ENCODE results near the genes POLR1H, PRR3 and ATAT1.

DNA sequence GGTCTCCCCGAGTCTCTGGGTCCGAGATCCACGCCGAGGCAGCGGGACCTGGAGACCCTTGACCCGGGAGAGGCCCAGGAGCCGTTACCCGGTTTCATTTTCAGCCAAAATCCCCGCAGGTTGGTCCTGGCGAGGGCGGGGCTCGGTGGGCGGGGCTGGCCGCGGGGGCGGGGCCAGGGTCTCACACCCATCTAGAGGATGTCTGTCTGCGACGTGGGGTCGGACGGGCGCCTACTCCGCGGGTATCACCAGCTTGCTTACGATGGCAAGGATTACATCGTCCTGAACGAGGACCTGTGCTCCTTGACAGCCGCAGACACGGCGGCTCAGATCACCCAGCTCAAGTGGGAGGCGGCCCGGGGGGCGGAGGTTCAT is 34.9 kb upstream of the HLA-G start:
- PRO-cap, 2 experiments = no peak in any of the 2 experiments

DNA sequence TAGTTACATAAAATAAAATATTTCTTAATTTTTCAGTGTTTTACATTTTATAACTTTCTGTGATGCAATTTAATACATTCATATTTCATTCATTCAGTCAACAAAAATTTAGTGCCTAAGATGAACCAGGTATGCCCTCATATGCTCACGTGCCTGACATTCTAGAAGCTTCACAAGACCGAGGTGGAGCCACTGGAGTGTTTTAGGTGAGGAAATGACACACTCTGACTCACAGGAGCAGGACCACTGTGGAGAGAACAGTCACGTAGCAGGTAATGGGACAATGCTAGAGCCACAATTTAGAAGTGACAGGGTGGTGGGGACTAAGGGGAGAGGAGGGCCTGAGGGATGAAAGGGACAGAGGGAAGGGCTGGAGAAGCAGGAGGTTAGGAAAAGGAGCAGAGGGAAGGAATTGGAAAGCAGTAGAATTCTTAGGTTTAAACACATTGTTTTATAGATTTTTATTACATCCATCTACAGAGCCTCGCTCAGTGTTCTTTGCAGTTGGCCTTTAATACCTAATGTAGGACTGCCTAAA is 17.6 kb upstream of the HLA-A start:
- PRO-cap, 2 experiments = peak in 1 of 2 experiments; most common plus-strand start position 244 of the sequence (in 1)

DNA sequence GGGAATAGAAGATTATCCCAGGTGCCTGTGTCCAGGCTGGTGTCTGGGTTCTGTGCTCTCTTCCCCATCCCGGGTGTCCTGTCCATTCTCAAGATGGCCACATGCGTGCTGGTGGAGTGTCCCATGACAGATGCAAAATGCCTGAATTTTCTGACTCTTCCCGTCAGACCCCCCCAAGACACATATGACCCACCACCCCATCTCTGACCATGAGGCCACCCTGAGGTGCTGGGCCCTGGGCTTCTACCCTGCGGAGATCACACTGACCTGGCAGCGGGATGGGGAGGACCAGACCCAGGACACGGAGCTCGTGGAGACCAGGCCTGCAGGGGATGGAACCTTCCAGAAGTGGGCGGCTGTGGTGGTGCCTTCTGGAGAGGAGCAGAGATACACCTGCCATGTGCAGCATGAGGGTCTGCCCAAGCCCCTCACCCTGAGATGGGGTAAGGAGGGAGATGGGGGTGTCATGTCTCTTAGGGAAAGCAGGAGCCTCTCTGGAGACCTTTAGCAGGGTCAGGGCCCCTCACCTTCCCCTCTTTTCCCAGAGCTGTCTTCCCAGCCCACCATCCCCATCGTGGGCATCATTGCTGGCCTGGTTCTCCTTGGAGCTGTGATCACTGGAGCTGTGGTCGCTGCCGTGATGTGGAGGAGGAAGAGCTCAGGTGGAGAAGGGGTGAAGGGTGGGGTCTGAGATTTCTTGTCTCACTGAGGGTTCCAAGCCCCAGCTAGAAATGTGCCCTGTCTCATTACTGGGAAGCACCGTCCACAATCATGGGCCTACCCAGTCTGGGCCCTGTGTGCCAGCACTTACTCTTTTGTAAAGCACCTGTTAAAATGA is 1.8 kb downstream of the HLA-A start:
- PRO-cap, 2 experiments = no peak in any of the 2 experiments

DNA sequence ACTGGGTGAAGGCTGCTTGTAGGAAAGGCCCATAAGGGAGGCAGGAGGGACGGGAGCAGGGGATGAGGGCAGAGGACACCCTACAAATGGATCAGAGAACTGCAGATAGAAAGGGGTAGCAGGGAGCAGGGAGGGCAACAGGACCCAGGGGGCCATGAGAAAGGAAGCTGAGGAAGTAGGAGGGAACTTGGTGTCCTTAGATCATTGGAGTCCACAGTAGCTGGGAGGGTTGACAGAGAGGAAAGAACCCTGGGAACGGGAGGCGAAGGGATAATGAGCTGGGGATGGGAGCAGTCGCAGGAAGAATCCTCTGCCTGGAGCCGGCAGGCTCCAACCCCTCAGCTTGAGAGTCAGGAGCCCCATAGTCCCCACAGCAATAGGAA is 32.5 kb downstream of the HLA-A start:
- PRO-cap, 2 experiments = peak in 1 of 2 experiments; most common plus-strand start position 214 of the sequence (in 1)

DNA sequence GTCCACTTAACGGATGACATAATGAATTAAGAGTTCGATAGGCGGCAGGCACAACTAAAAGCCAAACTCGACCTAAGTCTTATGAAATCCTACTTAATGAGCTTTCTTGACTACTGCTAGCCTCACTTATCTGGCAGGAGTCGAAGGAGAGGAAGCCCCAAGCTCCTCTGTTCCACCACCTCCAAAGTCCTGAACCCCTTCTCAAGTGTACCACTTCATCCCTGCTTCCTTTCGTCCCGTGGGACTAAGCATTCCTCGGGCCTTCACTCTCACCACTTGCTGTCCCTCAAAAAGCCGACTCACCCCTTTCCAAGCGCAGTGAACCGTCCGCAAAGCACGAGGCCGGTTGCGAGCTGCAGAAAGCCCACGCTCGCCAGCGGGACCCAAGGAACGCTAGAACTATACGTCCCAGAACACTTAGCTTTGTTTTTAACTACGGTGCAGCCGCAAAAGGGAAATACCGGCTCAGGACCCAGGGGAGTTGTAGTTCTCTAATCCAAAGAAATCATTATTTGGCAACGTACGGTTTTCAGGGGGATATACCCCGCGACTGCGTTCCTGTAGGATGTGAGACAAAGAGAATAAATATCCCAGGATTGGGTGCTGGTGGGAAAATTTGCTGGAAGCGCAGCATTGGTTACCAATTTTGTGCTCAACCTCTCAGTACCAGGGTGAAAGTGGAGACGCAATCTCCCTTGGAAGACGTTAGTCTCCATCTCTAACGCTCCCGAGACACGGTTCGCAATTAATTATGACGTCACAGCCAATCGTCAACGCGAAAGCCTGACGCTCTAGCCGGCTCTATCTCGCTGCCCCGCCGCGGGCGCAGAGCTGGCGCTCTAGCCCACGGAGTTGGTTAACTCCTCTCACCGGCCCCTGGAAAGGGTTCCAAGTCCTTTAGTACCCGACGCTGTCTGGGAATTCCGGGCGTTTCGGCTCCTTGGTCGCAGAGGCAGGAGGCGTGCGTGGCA is at the start of gene POLR1H:
TSS of gene POLR1H (plus strand) at position 828 of the 971 bp plus-strand sequence.
- PRO-cap, 2 experiments = peak in 2 of 2 experiments; most common plus-strand start position 869 of the sequence (in 2); most common minus-strand start position 743 of the sequence (in 2)

GRCh38 chr6:30102952-30103958 is 9.6 kb downstream of the TRIM31 start:
- PRO-cap, 2 experiments = peak in 2 of 2 experiments; most common plus-strand start chr6:30103269 (in 1); most common minus-strand start chr6:30103182 (in 2)

- PRO-cap, 2 experiments = no peak in any of the 2 experiments
Observed at GRCh38 chr6:30184786-30185041, 21.4 kb downstream of the TRIM15 start.

GRCh38 chr6:30192485-30193079 is 20.6 kb downstream of the TRIM26 start:
- PRO-cap, 2 experiments = no peak in any of the 2 experiments

GRCh38 chr6:30285910-30286544 is 40.7 kb upstream of the TRIM39 start:
- PRO-cap, 2 experiments = no peak in any of the 2 experiments

DNA sequence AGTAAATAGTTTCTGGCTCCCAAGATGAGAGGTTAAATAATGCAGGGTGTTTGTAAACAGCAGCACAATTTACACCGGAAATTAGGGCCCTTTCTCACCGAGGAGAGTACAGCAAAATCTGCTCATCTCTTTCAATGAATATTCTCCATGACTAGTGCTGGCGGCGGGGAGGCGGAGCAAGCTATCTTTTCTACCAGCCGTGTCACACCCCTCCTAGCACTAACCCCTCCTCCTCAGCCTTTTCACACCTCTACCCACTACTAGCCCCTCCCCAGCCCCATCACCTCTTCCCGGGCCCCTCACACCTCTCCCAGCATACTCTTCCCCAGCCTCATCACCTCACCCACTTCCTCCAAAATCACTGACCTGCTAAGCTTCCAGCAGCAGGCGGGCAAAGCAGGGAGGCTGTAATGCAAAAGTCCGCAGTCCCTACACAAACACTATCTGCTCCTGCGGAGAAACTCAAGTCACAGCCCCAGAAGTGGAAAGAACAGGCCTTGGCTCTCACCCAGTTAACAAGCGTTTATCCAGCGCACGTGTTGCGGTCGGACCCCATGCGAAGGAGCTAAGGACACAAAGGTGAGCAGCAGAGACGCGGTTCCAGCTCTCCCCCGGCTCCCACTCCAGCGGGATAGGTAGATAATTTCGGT is 959 bp upstream of the TRIM39 start:
- PRO-cap, 2 experiments = peak in 1 of 2 experiments; most common plus-strand start position 555 of the sequence (in 1)

DNA sequence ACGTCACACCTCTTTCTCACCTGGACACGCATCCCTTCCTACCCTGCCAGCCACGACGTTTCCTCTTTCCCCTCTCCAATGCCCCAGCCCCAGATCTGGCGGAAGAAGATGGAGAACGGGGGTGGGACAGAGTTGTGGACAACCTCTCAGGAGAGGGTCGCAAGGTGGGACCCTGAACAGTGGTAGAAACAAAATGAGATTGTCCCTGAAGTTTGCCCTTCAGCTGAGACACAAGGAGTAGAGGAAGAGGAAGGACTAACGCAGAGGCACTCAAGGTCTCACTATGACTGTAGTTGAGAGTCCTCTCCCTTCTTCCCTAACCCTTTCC is 529 bp downstream of the TRIM39 start:
- PRO-cap, 2 experiments = no peak in any of the 2 experiments

DNA sequence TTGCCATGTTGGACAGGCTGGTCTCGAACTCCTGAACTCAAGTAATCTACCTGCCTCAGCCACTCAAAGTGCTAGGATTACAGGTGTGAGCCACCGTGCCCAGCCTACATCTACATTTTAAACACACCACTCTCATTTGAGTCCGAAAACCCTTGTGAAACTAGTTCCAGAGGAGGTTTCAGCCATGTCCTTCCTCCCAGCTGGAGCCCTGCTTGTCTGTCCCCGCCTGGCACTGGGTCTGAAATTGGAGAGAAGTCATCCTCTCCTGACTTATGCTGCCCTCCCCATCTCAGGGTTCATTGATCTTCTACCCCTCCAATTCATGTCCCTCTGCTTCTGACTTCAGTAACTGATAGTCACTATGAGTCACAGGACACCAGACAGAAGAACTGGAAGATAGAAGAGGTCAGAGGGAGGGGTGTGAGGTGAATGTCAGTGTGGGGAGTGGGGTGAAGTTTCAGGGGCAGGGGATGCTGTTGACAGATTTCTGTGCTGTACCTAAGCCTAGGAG is 854 bp upstream of the RPP21 start:
- PRO-cap, 2 experiments = no peak in any of the 2 experiments

DNA sequence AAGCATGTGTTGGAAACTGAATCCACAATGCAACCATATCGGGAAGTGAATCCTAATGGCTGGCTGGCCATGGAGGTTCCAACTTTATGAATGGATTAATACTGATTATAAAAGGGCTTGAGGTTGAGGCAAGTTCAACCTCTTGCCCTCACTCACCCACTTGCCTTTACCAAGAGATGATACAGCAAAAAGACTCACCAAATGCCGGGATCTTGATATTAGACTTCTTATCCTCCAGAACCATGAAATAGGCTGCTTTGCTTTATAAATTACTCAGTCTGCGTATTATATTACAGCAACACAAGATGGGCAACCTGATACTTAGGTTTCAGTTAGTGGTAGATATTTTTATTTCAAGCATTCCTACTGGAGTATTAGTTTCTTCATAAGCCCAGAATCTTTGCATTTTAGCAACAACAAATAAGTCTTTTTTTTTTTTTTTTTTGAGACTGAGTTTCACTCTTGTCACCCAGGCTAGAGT is 5.3 kb downstream of the HLA-E start:
- PRO-cap, 2 experiments = no peak in any of the 2 experiments

GRCh38 chr6:30557164-30558163 is at the start of gene PRR3:
Gene PRR3 (plus strand): TSS chr6:30557295.
- PRO-cap, 2 experiments = peak in 2 of 2 experiments; most common plus-strand start chr6:30557304 (in 2); most common minus-strand start chr6:30557231 (in 2)

GRCh38 chr6:30625269-30626228 is 1.1 kb upstream of the ATAT1 start:
- PRO-cap, 2 experiments = no peak in any of the 2 experiments

- PRO-cap, 2 experiments = peak in 2 of 2 experiments; most common plus-strand start chr6:30626878 (in 2)
Observed at GRCh38 chr6:30626229-30627569, at the start of gene ATAT1. Gene ATAT1 (plus strand): TSS chr6:30626874.

- PRO-cap, 2 experiments = no peak in any of the 2 experiments
Observed at GRCh38 chr6:30644465-30645211, 2.3 kb upstream of the C6orf136 start.

DNA sequence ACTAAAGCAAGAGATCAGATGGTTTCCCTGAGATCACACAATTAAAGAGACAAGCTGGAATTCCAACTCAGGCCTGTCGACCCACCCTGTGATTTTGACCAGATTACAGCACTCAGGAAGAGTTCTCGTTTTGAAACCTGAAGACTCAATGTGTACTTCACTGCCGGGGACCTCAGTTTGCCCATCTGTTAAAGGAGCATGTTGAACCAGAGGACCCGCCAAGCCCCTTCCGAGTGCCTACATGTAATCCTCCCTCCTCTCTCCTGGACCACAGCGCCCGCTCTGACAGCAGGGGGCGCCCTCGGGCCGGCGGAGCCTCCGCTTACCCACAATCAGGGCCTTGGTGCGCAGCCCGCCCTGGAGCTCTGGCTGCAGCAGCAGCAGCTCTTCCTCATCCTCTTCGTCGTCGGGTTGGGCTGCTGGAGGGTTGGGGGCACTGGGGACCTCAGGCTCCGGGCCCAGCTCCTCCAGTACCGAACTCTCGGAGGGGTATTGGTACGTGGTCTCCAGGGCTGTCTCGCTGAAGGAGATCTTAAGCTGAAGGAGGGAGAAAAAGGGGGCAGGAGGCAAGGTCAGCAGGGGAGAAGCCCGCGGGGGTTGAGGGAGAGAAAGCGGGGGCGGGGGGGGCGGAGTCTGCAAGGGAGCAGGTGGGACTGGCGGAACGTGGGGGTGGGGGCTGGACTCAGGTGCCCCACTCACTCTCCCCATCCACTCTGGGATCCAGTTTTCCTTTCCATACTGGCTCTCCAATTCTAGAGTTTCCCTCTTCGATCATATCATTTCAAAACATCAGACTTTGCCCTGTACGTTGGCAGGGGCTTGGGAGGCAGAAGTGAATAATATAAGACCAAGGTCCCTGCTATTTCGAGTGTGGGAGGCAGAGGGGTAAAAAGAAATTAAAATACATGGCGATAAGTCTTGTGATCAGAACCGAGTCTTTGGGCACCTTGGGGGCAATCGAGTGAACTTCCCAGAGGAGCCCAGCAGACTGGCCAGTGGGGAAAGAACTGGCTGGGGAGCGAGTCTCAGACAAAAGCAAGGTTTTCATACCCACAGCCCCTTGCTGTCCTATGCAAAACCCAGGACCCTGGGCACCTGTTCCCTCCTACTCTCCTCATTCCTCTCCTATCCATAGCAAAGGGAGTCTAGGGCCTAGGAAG is 6.4 kb upstream of the DHX16 start:
- PRO-cap, 2 experiments = no peak in any of the 2 experiments

DNA sequence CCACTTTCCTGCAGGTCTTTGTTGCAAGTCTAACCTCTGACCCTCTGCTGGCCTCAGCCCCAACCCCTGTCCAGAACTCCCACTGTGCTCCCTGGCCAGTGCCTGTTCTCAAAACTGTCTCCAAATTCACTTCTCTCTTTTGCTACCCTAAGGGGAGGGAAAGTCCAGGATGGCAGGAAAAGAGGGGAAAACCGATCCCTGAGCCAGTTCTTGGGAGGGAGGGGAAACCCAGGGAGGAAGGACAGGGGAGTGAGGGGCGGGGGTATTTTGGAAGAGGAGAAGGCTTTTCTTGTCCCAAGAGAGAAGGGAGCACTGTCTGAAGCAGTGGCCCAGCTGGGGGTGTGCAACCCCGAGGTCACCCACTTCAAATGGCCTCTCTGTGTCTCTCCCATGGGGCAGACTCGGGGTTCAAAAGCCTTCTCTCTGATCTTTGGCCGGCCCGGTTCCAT is 3.0 kb downstream of the PPP1R18 start:
- PRO-cap, 2 experiments = no peak in any of the 2 experiments

- PRO-cap, 2 experiments = no peak in any of the 2 experiments
Observed at GRCh38 chr6:30688581-30689110, 2.1 kb downstream of the NRM start.